Measurements from ENCODE around the gene GAS6.

DNA sequence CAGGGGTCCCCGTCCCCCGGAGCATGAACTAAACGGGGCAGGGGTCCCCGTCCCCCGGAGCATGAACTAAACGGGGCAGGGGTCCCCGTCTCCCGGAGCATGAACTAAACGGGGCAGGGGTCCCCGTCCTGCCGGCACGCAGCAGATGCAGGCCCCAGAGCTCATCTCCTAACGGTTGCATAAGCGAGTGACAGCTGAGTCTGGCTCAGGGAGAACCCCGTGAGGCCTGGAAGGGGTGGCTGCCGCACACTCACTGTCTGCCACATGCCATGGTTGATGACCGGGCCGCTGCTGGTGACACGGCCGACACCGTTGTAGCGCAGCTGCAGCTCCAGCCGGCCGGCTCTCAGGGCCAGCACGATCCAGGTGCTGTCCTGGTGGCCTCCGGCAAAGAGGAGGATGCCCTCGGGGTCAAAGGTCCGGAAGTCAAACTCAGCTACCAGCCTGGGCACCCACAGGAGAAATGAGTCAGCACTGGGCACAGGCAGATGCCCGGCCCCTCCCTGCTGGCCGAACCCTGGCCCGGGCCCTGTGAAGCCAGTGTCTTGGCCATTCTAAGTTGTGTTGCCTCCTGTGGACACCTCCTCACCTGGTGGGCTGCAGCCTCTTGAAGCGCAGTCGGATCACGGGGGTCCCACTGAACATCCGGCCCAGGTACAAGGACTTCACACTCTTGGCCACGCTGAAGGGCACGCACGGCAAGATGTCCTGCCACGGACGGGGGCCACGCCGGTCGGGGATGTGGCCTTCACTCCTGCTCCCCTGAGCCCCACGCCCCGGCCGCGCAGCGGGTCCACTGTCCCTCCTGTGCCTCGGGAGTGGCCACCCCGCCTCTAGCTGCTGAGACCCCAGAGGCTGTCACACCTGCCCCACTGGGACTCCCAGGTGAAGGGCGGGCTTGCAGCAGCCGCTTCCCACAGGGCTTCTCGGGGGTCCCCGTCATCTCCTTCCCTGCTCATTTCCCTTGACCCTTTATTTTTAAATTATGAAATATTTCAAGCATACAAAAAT lies 31.5 kb downstream of the GAS6 start:
- PRO-cap, 5 experiments, result peak in 1 of 5 experiments; most common plus-strand start position 557 of the sequence (in 1); most common minus-strand start position 368 of the sequence (in 1)
- RAMPAGE, long total RNA, 2 experiments, result no peak in any of the 2 experiments
- RRBS, result 43% methylated on average over 18 of the region's 54 CpGs

DNA sequence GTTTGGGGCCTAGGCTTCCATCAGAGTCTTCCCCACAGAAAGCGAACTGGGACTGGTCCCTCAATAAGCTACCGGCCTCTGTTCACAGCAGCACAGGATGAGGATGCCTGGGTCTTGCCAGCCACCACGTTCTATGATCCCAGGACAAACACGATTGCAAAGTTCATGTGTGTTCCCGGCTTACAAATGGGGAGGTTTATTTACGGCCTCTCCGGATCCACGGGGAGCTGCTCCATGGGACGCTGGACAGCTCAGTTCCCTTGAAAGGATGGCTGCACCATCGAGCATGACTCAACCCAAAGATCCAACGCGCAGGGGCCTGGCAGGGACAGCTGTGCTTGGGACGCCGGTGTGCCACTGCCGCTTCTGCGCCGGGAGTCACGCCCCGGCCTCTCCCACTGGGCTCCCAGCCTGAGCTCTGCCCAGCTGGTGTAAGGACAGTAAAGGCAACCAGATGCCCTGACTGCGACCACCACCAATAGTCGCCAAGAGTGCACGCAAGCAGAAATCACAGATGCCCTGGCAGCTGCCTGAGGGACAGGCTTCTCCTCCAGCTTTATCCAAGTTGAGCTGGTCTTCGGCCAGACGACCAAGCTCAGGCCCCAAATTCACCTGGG lies 8.5 kb downstream of the GAS6 start:
- PRO-cap, 5 experiments, result no peak in any of the 5 experiments
- RAMPAGE, long total RNA, 2 experiments, result no peak in any of the 2 experiments
- RRBS, result 18% methylated on average over 3 of the region's 24 CpGs

- PRO-cap, 5 experiments, result no peak in any of the 5 experiments
- RAMPAGE, long total RNA, 2 experiments, result no peak in any of the 2 experiments
- RRBS, result 79% methylated on average over 2 of the region's 18 CpGs
Observed at GRCh38 chr13:113860478-113861502, 3.1 kb downstream of the GAS6 start.

- PRO-cap, 5 experiments, result peak in 3 of 5 experiments; most common plus-strand start chr13:113863203 (in 2); most common minus-strand start chr13:113863090 (in 2)
- RAMPAGE, long total RNA, 2 experiments, result no peak in any of the 2 experiments
- RRBS, result 1% methylated on average over 10 of the region's 58 CpGs
Observed at GRCh38 chr13:113862775-113863418, 979 bp downstream of the GAS6 start.

DNA sequence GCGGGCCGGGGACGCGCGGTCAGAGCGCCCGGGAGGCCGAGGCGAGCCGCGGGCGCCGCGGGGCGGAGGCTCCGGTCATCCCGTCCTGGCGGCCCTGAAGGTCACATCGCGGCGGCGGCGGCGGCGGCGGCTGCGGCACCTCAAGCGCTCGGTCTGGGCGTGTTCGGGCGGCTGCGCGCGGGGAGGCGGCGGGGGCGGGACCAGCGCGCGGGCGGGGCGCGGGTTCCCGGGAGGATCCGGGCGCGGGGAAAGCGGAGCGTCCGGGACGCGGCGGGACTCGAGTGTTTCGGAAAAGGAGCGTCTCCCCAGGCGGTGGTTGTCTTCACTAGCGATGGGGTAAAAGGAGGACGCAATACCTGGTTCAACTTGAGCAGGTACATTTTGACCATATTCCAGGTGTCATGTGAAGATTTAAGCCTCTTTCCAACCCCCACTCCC lies at the start of gene GAS6:
Gene GAS6, minus strand, starts transcription at position 155 of the 438 bp plus-strand sequence.
- PRO-cap, 5 experiments, result peak in 5 of 5 experiments; most common plus-strand start position 223 of the sequence (in 2); most common minus-strand start position 155 of the sequence (in 5)
- RAMPAGE, long total RNA, 2 experiments, result start-site peak on the plus strand in 1 of 2 experiments, centred at position 228 of the sequence, 9 reads per replicate
- RRBS, result 1% methylated on average over 10 of the region's 60 CpGs

GRCh38 chr13:113935476-113935965 lies 38.4 kb downstream of the C13orf46 start:
- PRO-cap, 5 experiments, result no peak in any of the 5 experiments
- RAMPAGE, long total RNA, 2 experiments, result no peak in any of the 2 experiments
- RRBS, result 76% methylated on average over 3 of the region's 8 CpGs

- PRO-cap, 5 experiments, result peak in 1 of 5 experiments; most common plus-strand start chr13:113970485 (in 1); most common minus-strand start chr13:113970391 (in 1)
- RAMPAGE, long total RNA, 2 experiments, result start-site peak on the minus strand in 1 of 2 experiments, at chr13:113970387-113970422 at its widest, 5 reads per replicate
- RRBS, result no CpG with 5 or more reads among the region's 23 CpGs
Observed at GRCh38 chr13:113969957-113970664, 3.8 kb downstream of the C13orf46 start.

DNA sequence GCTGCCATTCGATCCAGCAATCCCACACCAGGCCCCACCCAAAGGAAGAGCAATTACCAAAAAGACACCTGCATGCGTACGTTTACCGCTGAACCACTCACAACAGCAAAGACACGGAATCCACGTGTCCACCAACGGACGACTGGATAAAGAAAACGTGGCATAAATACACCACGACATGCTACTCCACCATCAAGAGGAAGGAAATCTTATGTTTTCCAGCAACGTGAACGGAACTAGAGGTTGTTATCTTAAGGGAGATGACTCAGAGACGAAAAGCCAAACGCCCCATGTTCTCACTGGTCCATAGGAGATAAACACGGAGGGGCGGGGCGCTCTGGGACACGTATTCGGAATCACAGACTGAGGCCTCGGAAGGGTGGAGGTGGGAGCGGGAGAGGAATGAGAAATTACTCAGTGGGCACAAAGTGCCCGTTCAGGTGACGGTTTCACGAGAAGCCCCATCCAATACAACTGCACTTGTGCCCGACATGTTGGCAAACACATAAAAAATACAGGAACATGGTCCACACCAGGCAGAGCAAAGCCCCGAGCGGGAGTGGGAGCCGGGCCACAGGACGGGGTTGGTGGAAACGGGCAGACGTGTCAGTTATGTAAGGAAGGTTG lies 31.0 kb upstream of the C13orf46 start:
- PRO-cap, 5 experiments, result no peak in any of the 5 experiments
- RAMPAGE, long total RNA, 2 experiments, result no peak in any of the 2 experiments
- RRBS, result no CpG with 5 or more reads among the region's 31 CpGs

DNA sequence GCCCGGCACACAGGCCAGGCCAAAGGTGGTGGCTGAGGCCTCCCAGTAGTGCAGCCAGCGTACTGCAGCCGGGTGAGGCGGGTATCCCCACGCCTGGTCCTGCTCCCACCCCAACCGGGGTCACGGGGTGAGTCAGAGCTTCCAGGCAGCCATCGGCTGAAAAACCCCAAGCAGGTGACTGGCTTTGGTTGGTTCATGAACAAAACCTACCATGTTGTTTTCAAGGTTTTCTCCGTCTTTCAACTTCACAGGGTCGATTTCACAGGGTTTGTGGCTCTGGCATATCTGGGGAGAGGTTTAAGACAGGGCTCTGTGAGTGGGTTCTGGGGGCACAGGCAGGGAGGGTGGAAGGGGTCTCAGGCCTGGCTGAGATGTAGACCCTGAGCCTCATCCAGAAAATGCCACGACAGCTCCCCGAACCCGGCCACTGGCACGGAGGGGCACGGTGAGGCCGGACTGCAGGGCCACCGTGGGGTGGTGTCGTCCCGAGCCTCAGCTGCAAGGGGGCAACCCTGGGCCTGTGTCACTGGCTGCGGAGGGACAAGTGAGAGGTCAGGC lies 42.2 kb upstream of the C13orf46 start:
- PRO-cap, 5 experiments, result no peak in any of the 5 experiments
- RAMPAGE, long total RNA, 2 experiments, result no peak in any of the 2 experiments
- RRBS, result 96% methylated on average over 6 of the region's 20 CpGs

GRCh38 chr13:114027486-114028323 lies 53.8 kb upstream of the C13orf46 start:
- PRO-cap, 5 experiments, result no peak in any of the 5 experiments
- RAMPAGE, long total RNA, 2 experiments, result no peak in any of the 2 experiments
- RRBS, result no CpG with 5 or more reads among the region's 25 CpGs

DNA sequence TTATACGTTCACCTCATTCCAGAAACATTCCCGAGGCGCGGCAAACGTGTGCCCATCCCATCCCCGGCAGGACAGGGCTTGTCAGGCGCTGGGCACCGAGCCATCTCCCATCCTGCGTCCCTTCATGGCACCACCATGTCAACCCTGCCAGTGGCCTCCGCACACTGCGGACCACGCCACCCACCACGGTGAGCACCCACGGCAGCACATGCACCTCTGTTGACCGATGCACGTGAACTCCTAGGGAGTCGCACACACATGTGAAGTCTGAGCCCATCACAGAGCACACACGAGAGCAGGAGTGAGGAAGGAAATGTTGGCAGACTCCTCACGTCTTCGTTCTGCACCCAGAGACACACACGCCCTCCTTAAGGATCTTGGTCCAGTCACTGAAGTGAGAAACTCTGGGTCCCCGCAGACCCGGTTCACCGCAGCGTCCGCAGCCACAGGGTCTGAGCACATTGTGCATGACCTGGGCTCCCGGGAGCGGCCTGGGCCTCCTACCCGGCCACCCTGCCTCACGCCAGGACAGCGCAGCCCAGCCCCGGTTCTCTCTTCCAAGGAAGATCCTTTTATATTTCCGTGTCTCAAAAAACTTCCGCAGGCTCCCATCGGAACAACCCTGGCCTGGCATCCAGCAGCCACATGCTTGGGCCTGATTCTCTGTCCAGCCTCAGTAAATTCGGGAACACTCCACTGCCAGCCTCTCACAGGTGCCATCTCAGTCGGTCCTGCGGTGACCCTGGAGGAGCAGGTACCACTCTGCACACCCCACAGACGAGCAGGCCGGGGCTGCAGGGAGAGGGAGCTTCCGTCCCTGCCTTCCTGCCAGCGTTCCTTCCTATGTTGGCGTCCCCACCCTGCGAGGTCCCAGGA lies 68.5 kb upstream of the C13orf46 start:
- PRO-cap, 5 experiments, result no peak in any of the 5 experiments
- RAMPAGE, long total RNA, 2 experiments, result no peak in any of the 2 experiments
- RRBS, result 92% methylated on average over 9 of the region's 44 CpGs

GRCh38 chr13:114047141-114047830 lies 73.4 kb upstream of the C13orf46 start:
- PRO-cap, 5 experiments, result no peak in any of the 5 experiments
- RAMPAGE, long total RNA, 2 experiments, result no peak in any of the 2 experiments
- RRBS, result no CpG with 5 or more reads among the region's 23 CpGs

- PRO-cap, 5 experiments, result no peak in any of the 5 experiments
- RAMPAGE, long total RNA, 2 experiments, result no peak in any of the 2 experiments
- RRBS, result 91% methylated on average over 12 of the region's 15 CpGs
Observed at GRCh38 chr13:114087534-114087879, 44.9 kb downstream of the RASA3 start.

DNA sequence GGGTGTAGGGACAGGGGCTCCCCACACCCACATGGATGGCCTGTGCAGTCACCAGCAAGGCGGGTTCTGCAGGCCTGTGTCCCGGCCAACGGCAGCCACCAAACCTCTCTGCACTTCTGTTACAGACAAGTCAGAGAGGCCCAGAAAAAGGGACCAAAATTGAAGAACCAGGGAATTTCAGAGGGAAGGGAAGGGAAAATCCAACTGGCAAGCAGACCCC lies 31.5 kb downstream of the RASA3 start:
- PRO-cap, 5 experiments, result no peak in any of the 5 experiments
- RAMPAGE, long total RNA, 2 experiments, result no peak in any of the 2 experiments
- RRBS, result 74% methylated on average over 2 of the region's 3 CpGs

DNA sequence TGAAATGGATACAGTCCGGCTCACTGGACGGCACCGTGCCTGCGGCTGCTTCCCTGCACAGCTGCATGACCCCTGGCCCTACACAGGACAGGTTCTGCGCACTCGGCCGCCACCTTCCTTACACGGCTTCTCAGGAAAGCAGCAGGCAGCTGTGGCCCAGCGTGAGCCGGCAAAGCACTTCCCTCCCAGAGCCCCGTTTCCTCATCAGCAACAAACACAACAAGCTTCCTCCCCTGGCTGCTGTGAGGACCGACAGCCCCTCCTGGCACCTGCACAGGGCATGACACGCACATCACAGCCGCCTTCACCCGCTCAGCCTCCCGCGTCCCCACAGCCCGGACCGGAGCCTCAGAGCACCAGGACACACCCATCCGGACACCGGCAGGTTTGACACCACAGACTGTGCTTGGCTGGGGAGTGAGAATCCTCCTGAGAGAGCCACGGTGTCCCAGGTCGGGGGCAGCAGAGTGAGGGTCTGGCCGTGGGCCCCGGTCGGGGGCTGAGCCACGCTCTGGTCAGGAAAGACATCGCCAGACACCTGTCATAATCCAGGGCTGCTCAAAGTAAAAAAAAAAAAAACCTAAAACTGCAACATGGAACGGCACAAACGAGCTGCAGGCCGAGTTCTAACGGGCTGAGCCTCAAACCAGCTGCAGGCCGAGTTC lies 21.9 kb downstream of the RASA3 start:
- PRO-cap, 5 experiments, result no peak in any of the 5 experiments
- RAMPAGE, long total RNA, 2 experiments, result no peak in any of the 2 experiments
- RRBS, result 67% methylated on average over 3 of the region's 33 CpGs

DNA sequence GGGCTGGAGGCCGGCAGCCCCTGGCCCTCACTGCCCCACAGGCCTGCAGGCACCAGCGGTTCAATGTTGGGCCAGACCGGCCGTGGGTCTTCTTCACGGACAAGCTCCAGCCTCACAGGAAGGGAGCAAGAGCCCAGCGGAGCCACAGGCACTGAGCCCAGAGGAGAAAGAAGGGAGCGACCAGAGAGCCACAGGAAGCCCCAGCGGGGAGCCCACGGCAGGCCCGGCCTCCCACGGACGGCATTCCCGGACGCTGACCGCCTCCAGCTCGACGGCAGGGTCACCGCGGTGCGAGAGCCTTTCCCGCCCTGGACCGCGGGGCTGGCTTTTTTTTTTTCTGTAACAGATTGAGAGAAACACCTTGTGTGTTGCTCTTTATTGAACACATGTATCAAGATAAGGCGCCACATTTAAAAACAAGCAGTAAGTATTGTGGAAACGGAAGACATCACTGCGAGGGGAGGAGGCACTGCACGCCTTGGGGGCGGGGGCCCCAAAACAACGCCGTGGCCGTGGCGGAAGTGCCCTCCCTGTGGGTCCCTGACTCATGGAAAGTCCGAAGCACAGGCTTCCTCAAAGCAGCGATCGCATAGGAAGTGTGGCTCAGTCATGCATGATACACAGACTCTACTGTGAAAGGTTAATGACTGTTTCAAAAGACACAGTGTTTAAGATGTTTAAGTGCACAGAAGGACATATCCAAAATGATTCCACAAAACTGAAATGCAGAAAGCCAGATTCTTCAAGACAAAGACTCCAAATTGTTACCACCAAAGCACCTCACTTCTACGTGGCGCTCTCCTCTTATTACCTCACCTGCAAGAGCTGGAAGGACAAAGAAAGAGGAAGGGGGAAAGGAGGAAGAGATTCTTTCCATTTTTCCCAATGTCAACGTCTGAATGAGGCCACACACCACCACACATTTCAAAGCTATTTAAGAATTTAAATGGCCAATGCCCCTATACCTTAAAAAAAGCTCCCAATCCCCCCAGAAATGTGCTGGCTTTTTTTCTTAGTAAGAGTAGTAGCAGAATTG lies 3.5 kb downstream of the RASA3 start:
- PRO-cap, 5 experiments, result peak in 4 of 5 experiments; most common plus-strand start position 601 of the sequence (in 4); most common minus-strand start position 453 of the sequence (in 2)
- RAMPAGE, long total RNA, 2 experiments, result no peak in any of the 2 experiments
- RRBS, result no CpG with 5 or more reads among the region's 38 CpGs

GRCh38 chr13:114167903-114168289 lies 11.2 kb upstream of the CFAP97D2 start:
- PRO-cap, 5 experiments, result no peak in any of the 5 experiments
- RAMPAGE, long total RNA, 2 experiments, result no peak in any of the 2 experiments
- RRBS, result no CpG with 5 or more reads among the region's 4 CpGs

- PRO-cap, 5 experiments, result no peak in any of the 5 experiments
- RAMPAGE, long total RNA, 2 experiments, result no peak in any of the 2 experiments
- RRBS, result 2% methylated on average over 17 of the region's 30 CpGs
Observed at GRCh38 chr13:114282285-114282715, 899 bp downstream of the UPF3A start.

Data from liver (tissue), 9 donors.